SUDHL5 (cell line): ENCODE measurements around the gene SSMEM1.

GRCh38 chr7:129949227-129950156 is 3.3 kb downstream of the UBE2H start:
- PRO-cap = no peak

- PRO-cap = no peak
Measured at GRCh38 chr7:130008600-130009462, 42.3 kb downstream of the ZC3HC1 start.

- PRO-cap = no peak
Measured at GRCh38 chr7:130084354-130084888, 14.1 kb downstream of the KLHDC10 start.

DNA sequence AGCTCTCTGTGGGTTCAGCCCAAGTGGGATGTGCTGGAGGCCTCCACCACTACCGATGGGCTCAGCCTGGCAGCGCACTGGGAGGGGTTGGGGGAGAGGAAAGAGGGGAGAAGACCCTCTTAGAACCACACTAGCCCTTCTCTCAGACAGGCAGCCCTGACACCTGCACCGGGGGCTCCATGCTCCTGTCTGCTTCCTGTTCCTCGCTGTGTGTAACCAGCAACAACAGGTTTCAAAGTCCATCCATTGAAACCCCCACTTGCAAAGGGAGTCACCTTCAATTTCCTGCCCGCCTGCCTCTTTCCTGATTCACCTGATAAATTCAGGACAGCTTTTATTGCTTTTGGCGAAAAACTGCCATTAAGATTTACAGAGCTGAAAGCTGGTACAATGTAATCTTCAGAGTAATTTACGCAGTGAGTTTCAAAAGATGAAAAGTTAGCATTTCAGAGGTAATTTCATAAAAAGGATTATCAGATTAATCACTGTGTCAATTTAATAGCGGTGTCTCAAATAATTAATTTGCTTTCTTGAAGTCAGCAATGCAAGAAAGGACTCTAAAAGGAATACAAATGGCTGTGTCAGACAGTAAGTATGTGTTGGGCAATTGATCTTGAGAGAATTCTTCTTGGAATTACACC is 60.8 kb downstream of the TMEM209 start:
- PRO-cap = no peak

DNA sequence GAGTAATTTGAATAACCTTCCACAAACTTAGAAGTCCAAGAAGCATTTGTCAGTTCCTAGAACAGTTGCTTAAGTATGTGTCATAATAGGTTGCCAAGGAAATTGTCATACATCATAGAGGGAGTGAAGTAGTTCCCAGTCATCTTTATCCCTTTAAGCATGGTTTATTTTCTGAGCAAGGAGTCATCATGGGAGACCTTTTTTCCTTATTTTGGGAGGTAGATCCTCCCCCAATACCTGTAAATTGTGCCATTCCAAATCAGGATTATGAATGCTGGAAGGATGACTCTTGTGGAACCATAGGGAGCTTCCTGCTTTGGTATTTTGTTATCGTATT is at the start of gene SSMEM1:
SSMEM1 (plus strand) TSS at position 138 of the 337 bp plus-strand sequence.
- PRO-cap = no peak

GRCh38 chr7:130236230-130236650 is 28.6 kb downstream of the SSMEM1 start:
- PRO-cap = no peak

DNA sequence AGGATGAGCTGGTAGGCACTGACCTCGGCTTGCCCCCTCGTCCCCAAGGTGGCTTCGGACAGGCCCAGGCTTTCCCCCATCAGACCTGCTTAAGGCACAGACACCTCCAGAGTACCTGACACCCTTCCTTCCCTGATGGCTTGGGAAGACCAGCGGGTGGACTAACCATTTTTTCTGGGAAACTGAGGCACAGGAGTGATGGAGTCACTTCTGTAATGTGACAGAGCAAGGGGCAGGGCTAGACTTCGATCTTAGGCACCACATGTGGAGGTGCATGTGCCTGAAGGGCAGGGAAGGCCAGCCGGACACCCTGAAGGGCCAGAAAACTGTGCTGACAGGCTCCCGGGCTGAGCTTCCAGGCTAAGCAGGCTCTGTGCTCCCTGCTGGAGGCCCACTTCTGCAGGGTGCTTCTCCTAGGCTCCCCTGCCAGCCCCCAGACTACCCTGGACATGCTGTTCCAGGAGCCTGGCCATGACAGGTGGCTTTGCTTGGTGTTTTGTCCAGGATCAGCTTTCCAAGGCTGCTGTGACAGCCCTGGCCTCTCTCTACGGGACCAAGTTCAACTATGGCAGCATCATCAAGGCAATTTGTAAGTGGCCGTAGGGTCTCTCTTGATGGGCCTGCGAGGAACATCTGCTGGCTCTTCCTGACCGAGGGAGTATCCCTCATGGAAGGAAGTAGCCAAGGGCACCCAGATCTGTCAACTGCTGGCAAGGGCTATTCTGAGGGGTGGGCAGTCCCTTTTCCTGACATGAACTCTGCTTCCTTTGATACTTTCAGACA is 5.2 kb downstream of the CPA1 start:
- PRO-cap = no peak

- PRO-cap = no peak
Measured at GRCh38 chr7:130421519-130422041, 19.2 kb downstream of the CEP41 start.

DNA sequence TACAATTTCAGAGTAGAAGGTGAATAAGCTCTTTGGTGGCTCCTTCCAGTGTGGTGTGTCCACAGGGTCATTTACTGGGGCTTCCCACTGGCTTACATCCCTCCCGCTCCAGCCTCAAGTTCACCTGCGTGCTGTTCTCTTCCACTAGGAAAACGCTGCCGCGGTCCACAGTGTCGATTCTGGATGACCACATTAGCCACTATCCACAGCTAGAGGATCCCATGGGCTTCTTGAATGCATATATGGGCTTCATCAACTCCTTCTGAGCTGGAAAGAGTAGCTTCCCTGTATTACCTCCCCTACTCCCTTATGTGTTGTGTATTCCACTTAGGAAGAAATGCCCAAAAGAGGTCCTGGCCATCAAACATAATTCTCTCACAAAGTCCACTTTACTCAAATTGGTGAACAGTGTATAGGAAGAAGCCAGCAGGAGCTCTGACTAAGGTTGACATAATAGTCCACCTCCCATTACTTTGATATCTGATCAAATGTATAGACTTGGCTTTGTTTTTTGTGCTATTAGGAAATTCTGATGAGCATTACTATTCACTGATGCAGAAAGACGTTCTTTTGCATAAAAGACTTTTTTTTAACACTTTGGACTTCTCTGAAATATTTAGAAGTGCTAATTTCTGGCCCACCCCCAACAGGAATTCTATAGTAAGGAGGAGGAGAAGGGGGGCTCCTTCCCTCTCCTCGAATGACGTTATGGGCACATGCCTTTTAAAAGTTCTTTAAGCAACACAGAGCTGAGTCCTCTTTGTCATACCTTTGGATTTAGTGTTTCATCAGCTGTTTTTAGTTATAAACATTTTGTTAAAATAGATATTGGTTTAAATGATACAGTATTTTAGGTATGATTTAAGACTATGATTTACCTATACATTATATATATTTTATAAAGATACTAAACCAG is 13.2 kb downstream of the MEST start:
- PRO-cap = no peak

DNA sequence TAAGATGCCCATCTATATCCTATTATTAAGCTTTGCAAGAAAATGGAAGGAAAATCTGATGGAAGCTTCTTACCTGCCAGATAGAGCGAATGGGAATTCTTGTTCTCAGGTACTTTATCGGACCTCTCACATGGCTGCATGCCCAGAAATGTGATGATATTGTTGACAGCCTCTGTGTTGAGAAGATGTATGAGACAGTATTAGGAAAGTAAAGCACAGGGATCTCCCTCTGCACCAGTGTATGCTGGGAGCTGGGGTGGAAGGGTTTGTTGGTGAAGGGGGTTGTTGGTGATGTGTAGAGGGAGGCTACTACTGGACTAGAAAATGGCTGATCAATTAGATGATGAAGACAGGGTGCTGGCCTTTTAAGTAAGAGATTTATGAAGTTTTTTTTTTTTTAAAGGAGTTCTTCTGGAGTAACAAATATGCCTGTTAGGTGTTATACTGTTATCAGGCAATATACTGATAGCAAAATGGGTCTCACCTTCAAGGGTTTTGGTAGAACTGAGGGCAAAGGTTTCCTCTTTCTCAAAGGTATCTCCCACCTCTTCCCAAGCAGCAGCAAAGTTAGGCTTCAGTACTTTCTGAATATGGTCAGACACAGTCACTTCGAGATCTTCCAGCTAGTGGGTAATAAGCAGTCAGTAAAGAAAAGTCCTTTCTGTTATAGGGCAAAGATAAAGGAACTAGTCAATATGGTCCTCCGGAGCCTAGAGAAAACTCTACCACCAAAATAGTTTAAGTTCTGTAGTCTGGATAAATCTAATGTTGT is 15.5 kb downstream of the MEST start:
- PRO-cap = no peak

- PRO-cap = no peak
Measured at GRCh38 chr7:130525107-130525905, 33.4 kb downstream of the MEST start.

DNA sequence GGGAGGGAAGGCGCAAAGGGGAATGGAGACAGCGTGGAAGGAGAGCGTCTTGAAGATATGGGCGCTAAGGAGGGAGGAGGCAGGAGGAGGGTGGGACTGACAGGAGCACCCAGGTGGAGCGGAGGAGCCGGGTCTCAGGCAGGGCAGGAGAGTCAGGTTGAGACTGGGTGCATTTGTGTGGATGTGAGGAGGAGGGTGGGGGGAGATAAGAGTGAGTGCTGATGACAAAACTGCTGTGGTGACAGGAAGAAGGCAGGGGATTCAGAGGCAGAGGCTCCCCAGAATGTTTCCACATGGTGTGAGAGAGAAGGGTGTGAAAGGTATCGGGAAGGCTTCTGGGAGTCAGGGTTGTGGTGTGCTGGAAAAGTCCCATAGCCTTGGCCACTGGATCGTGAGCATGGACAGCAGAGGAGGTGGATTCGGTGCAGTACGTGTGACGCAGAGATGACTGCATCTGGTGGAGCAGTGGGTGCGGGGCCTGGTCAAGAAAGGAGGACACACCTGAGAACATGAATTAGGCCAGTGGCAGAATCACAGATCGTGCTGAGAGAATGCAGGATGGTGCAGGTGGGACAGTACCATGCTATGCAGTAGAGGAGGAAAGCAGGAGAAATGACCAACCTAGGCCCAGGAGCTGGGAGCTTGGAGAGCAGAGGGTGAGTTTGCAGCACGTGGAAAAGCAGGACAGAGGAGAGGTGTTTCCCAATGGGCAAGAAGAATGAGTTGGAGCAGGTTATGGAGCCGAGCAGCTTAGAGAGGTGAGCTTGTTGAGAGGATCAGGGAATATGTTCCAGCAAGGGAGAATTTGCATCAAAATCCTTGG is 40.7 kb downstream of the MEST start:
- PRO-cap = no peak

GRCh38 chr7:130533289-130534206 is 41.7 kb downstream of the MEST start:
- PRO-cap = no peak

DNA sequence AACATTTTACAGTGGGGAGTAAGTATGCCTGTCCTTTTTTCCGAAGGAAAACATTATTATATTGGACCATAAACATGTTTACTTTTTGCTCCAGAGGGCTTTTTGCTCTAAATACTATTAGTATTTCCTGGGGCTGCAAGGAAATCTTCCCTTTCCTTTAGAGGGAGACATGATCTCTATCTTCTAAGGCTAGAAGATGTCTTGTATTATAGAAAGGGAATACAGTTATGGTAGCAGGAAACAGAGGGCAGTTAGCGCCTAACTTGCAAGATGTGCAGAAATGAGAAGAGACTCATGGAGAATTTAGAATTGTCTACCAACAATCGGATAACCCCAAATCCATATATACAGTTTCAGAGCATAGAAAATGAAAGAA is 64.2 kb downstream of the MEST start:
- PRO-cap = no peak

DNA sequence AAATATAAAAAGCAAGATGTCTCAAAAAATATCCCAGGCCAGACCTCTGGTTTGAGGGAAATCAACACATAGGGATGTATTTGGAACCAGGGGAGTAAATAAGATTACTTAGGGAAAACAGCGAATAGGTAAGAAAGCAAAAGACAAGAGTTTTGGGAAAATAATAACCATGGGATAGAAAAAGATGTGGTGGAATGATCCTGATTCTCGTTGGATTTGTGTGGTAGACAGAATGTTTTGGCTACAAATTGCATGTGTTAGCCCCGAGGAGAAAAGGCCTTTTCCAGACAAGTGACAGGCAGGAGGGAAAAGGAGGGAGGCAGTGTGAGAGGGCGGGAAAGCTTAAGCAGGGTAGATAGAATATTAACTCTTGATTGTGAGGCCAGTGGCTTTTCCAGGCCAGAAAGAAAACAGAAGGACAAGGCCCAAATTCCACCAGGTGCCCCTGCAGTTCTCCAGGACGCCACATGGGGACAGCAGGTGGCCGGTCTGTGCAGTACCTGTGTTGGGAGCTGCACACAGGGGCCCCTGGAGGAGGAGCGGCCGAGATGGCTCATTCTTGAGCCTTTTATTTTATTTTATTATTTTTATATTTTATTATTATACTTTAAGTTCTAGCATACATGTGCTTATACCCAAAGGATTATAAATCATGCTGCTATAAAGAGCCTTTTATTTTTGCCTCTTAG is 141.2 kb upstream of the KLF14 start:
- PRO-cap = no peak

GRCh38 chr7:130881354-130882037 is 147.5 kb upstream of the KLF14 start:
- PRO-cap = no peak

GRCh38 chr7:130884252-130884816 is 150.3 kb upstream of the KLF14 start:
- PRO-cap = no peak

DNA sequence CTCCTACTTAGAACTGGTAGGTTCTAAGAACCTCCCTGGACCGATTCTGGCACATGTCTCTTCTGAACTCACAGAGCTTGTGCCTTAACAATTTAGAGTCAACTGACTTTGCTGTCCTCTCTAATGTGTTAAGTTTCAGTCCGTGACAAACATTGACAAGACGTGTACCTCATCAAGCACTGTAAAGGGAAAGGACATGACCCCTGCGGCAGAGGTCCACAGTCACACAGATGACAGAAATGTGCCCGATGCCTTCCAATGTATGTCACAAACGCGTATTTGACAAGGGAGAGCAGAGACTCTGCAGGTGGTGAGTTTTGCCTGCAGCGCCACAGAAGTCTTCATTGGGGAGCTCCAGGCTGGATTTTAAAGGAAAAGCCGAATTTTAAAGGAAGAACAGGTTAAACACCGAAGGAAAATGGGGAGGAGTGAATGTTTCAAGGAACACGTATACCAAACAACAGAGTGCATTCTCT is 161.1 kb upstream of the KLF14 start:
- PRO-cap = no peak

GRCh38 chr7:130909994-130910647 is 176.1 kb upstream of the KLF14 start:
- PRO-cap = no peak

- PRO-cap = no peak
Measured at GRCh38 chr7:130925929-130926803, 192.2 kb upstream of the KLF14 start.